Bronchus fibroblast of lung (primary cell): Measurements from ENCODE around the gene MYO15A.

DNA sequence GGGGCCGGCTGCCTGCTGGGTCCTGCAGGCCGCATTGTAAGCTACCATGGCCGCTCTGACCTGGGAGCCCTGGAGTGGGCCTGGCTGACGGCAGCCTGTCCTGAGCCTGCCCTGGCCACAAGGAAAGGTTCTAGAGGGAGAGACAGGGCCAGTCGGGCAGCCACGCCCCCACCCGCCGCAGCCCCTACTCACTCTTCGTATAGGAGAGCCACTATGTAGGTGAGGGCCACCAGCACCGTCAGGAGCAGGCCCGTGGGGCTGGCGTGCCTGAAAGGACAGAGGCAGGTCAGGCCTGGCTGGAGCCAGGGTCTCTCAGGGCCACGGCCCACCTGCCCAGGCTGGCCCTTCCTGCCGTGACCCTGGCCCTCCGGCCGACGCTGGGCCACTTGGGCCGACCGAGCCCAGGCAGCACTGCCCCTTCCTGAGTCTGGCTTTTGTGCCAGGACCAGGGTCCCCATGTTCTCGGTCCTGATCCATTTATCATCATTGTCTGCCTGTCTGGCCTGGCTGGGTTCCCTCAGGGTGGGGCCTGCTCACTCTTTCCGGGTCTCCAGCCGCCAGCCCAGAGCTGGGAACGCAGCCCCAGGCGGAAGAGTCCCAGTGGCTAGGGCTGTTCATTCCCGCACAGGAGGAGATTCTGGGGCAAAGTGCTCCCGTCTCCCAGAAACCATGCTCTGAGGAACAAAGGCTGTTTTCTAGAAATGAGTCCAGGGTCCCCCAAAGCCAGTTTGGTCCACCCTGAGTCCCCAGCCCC, 10.0 kb upstream of the RASD1 start:
- RAMPAGE, long total RNA: no peak

GRCh38 chr17:17506789-17507558, 10.8 kb upstream of the RASD1 start:
- RAMPAGE, long total RNA: no peak

DNA sequence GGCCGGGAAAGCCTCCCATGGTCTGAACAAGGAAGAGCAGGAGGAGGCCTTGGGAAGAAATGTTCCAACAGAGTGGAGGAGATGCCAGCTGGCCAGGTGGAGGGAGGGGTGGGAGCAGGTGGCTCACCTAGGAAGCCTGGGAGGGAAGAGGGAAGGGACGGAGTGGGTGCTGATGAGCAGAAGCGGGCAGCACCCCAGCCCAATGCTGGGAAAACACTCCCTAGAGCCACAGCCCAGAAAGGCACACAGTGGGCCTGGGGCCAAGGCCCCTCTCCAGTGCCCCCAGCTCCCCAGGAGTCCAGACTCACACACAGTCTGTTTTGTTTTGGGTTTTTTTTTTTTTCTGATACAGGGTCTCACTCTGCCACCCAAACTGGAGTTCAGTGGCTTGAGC, 20.1 kb downstream of the PEMT start:
- RAMPAGE, long total RNA: no peak

- RAMPAGE, long total RNA: no peak
Observed at GRCh38 chr17:17587858-17588394, 3.6 kb downstream of the PEMT start.

DNA sequence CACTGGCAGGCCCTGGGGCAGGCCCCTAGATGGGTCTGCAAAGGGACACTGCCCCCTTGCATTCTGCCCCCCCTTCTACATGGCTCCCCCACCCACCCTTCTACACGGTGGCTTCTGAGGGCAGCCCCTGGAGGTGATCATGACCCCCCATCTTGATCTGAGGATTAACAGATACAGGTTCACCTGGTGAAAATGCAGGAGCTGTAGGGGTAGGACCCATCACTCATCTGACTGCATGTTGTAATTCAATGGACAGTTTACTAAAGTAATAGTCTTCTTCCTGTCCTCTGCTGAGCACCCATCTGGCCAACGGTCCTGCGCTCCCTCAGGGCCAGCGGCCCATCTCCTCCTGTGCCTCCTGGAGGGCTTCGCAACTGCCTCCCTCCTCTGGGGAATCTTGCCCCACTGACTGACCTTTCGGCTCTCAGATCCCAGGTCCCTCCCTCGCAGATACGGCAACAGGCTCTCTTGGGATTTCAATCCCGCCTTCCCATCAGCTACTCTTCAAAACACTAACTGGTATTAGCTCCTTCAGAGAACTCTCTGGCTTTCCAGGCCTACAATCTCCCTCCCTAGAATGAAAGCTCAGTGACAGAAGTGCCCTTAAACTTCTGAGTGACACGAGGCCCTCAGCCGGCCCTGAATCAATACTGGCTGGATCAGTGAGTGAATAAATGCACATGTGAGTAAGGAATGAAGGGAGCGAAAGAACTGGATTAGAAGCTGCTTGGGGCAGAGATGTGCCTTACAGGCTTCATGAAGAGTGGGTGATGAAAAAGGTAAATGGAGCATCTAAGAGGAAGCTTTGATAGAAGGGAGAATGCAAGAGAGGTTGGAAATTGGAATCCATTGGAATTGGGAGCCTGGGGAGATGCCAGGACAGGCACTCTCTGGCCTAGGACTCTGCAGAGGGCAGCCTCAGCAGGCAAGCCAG, 1.3 kb downstream of the PEMT start:
- RAMPAGE, long total RNA: no peak

DNA sequence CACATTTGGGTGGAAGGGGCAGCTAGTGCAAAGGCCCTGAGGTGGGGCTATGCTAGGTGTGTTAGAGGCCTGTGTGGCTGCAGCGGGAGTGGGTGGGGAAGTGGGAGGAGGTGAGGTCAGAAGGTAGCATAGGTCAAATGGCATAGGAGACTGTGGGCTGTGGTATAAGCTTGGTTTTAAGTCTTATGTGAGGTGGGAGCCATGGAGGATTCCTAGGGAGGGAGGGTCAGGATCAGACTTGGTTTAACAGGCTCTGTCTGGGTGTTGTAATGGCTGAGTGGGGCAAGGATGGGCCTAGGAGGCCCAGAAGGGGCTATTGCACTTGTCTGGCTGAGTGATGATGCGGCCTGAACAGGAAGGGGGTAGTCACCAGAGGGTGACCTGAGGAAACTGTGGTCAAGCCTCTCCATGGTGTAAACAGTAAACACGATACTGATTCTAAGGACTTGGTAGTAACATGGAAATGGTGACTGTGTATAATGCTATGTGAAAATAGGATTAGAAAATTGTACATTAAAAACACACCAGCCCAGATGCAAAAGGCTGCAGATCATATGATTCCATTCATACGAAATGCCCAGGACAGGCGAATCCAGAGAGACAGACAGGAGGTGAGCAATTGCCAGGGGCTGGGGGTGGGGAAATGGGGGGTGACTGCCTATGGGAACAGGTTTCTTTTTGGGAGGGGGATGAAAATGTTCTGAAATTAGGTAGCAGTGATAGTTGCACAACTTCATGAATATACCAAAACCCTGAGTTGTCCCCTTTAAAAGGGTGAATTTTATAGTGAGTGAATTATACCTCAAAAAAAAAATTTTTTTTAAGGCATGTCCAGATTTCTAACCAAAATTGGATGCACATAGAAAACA, 31.3 kb downstream of the RAI1 start:
- RAMPAGE, long total RNA: no peak

DNA sequence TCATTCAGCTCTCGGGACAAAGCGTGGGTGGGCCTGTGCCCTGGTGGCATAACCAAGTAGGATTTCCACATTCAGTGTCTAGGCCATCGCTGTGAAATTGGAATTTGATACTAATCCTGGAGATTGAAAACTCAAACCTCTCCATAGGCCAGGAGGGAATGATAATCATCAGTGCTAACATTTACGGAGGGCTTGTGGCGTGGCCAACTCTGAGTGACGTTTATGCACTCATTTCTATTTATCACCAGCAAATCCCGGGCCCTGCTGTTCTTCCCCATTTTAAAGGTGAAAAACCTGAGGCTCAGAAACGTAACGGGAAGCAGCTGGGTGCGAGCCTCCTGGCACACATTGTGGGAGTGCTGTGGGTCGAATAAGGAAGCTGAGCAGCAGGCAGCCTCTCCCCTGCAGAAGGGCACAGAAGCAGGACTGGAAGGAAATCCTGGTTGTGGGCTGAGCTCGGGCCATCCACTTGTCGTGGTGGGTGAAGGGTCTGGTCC, 33.1 kb downstream of the RAI1 start:
- RAMPAGE, long total RNA: no peak

GRCh38 chr17:17725538-17726347, 44.5 kb downstream of the RAI1 start:
- RAMPAGE, long total RNA: no peak

GRCh38 chr17:17746115-17746447, 64.8 kb downstream of the RAI1 start:
- RAMPAGE, long total RNA: no peak

DNA sequence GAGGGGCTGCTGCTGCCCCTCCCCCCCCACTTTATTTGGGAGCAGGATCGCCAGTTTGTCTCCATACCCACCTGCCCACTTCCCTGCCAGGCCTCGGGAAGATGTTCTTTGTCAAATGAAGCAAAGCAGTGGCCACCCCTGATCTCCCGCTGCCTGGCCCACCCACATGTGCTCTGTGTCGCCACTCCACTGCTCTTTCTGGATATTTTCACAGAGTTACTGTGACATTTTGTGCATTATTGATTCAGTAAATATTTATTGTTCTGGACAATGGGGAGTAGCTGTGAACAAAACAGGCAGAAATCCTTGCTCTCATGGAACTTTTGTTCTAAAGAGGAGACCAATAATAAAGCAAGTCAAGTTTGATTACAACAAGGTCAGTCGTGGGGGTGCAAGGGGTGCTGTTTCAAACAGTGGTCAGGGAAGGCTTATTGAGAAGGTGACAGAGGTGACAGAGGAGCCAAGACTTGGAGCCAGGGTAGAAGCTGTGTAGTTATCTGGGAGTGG, 50.6 kb downstream of the SREBF1 start:
- RAMPAGE, long total RNA: no peak

GRCh38 chr17:17809863-17810774, 26.7 kb downstream of the SREBF1 start:
- RAMPAGE, long total RNA: no peak

- RAMPAGE, long total RNA: no peak
Observed at GRCh38 chr17:17814810-17815535, 21.8 kb downstream of the SREBF1 start.

DNA sequence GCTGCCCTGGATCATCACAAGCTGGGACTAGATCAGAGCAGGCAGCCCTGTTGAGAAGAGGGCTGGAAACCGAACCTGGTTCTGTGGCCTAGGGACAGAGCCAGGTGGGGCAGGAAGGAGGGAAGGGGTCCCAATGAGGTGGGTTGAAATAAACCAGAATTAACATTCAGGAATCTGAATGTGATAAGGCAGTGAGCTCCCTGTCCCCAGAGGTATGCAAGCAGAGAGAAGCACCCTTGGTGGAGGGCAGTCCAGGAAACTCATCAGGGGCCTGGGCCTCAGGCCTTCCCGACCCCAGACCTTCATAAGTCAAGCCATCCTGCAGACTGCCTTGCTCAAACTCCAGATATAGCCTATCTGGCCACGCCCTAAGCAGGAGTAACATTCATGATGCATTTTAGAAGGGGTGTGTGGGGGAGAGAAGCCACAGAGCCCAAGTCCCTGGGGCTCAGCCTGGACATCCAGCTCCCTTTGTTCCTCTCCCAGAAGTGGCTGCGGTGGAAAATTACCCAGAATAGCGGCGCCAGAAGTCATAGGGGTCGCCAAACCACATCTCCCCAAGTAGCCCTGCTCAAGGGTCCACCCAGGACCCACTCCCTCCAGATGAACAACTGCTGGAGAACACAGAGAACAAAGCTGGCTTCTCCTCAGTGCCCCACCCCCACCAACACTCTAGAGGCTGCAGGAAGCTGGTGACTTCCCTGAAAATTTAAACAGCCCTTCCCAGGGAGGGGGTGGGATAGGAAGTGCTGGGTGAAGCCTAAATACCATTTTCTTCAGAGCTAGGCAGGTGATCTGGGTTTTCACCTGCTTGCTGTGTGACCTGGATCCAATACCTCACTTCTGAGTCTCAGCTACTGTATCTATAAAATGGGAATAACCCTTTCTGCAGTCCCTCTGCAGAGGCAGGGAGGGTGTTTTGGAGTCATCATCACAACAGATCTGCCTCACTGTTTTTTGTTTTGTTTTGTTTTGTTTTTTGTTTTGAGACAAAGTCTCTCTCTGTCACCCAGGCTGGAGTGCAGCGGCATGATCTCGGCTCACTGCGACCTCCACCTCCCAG, 1.4 kb upstream of the SREBF1 start:
- RAMPAGE, long total RNA: no peak

DNA sequence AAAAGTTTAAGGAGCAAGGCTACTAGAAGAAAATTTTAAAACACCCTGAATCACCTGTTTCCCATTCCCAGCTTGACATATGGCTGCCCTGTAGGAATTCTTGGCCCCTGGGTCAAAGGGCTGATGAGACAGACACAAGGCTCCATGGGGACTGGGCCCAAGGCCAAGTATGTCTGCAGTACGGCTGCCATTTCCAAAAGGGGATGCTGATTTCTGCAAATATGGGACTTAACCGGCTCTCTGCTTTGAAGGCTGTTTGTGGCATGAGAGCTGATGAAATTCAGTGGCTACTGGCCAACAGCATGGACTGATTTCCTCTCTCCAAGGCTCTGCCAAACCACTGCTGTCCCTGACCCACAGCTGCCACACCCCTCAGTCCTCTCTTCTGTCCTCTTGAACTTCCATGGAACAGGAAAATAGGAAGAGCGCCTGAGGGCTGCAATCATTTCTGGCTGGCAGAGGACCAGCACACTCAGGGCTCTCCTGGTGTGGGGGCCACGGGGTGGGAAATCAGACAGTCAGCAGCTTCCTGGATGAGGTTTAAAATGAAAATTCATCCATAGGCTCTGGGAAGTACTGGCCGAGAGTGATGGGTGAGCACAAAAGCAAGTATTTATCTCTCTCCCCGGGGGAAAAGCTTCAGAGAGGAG, 63.9 kb upstream of the SREBF1 start:
- RAMPAGE, long total RNA: no peak

GRCh38 chr17:17955256-17955756, 16.9 kb downstream of the TOM1L2 start:
- RAMPAGE, long total RNA: no peak

DNA sequence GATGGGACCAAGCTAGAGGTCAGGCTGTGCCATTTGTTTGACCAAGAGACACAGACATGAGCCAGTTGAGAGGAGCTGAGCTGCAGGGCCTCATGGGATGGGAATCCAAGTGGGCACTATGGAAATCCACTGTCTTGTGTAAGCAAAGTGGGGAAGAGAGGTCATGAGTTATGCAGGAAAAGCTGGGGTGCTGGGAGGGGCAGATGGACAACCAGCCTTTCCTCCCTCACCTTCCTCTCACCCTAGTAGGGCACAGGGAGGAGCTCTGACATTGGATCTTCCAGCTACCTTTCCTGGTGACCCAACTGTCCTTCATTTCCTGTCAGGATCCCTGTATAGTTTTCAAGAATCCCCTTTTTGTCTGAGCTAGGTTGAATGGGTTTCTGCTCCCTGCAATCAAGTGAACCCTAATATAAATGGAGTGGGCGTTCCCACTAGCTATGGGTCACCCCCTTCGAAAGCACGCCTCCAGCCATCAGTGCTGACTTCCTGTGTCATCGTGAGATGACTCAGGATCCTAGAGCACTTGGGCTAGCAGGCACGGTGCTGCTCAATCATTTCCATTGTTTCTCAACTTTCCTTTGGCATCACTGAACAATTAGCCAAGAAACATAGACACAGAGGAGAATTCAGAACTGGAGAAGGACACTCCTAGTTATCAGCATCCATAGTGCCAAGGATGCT, 13.5 kb downstream of the ATPAF2 start:
- RAMPAGE, long total RNA: no peak

GRCh38 chr17:18031953-18032529, 6.9 kb downstream of the ATPAF2 start:
- RAMPAGE, long total RNA: no peak

- RAMPAGE, long total RNA: no peak
Observed at GRCh38 chr17:18067179-18067748, 20.5 kb upstream of the DRG2 start.

- RAMPAGE, long total RNA: no peak
Observed at GRCh38 chr17:18104945-18105399, 3.6 kb upstream of the MYO15A start.

GRCh38 chr17:18108672-18108793, at the start of gene MYO15A:
Gene MYO15A, plus strand, starts transcription at chr17:18108756.
- RAMPAGE, long total RNA: no peak